Metastatic Liver Carcinoma in the Adrenal Gland (tissue), 2 donors: ENCODE measurements around a stretch of chr6.

GRCh38 chr6:37172332-37172805, 2.4 kb downstream of the PIM1 start:
- PRO-cap, 2 experiments: peak in 2 of 2 experiments; most common plus-strand start chr6:37172460 (in 1)

DNA sequence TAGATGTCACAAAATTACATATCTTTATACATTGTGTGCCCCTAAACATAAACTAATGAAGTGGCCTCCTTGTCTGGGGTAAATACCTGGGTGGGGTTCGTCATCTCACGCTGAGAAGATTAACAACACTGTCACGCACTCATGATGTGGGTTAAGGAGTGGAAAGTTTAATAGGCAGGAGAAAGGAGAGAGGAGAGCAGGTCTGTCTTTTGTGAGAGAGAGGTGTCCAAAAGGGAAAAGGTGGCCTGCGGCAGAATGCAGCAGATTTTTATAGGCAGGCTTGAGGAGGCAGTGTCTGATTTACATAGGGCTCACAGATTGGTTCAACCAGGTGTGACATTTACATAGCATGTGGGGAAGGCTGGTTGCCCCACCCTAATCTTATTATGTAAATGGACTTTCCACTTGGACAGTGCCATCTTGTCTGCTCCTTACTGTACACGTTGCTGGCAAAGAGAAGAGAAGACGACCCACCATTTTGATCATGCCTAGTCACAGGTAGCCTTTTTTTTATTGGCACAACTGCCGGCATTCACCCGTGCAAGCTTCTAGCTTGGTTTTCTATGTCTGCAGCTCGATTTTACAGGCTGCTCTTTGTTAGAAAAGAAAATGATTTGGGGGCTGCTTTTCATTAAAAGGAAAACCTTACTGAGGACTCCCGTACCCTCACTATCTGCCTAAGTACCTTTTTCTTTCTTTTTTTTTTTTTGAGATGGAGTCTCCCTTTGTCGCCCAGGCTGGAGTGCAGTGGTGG, 9.3 kb upstream of the CMTR1 start:
- PRO-cap, 2 experiments: peak in 1 of 2 experiments; most common minus-strand start position 242 of the sequence (in 1)

- PRO-cap, 2 experiments: no peak in any of the 2 experiments
Observed at GRCh38 chr6:37446195-37446565, 13.2 kb downstream of the CMTR1 start.

DNA sequence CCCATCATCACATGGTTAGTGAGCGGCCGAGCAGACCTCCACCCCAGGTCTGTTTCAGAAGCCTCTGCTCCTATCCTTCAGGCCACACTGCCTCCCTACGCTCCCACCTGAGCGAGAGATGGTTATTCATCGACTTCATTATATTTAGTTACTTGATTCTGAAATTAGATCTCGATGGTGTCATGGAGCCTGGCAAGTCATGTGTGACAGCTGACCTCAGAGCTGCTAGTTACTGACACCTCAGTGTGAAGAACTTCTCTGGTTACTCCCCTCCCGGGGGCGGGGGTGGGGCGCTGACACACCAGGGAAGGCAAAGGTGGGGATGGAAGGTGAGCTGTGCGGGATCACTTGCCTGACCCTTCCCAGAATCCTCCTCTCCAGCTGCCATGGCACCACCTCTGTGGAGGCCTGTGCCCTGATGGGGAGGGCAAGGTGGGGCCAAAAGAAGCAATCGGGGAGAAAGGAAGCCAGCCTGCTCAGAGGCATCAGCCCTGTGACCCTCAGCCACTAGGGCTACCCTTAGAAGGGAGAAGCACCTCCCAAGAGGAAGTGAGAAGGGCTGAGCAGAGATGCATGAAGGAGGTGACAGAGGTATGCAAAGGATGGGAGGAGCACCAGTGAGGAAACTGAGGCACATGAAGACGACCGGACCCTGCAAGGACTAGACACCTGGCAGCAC, 17.7 kb downstream of the MDGA1 start:
- PRO-cap, 2 experiments: no peak in any of the 2 experiments

- PRO-cap, 2 experiments: no peak in any of the 2 experiments
Observed at GRCh38 chr6:37731893-37732326, 34.2 kb upstream of the MDGA1 start.

DNA sequence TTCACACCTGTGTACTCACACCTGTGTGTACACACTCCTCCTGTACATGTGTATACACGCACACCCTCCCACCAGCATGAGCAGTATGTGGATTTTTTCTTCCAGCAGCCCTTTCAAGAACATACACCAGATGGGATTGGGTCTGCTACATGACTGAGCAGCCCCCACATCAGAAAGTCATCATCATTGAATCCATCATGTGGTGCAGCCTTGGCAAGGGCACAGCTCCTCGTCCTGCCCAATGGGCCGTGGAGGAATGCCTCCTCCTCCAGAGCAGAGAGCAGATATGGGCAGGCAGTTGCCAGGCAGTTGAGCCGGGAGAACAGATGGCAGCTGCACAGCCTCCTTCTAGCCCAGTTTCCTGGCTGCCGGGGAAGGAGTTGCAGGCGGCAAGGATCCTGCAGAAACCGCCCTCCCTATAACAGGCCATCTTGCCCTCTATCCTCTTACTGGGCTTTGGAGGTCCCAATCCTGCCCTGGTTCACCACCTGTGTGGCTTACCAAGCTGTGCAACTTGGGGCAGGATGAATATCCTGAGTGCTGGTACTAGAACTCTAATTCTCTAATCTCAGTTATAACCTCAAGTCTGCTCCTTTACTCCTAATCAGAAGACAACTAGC, 11.9 kb upstream of the ZFAND3 start:
- PRO-cap, 2 experiments: no peak in any of the 2 experiments

- PRO-cap, 2 experiments: no peak in any of the 2 experiments
Observed at GRCh38 chr6:37831293-37832085, 12.0 kb downstream of the ZFAND3 start.

- PRO-cap, 2 experiments: no peak in any of the 2 experiments
Observed at GRCh38 chr6:37861012-37861544, 41.6 kb downstream of the ZFAND3 start.

- PRO-cap, 2 experiments: no peak in any of the 2 experiments
Observed at GRCh38 chr6:37955944-37956710, 136.6 kb downstream of the ZFAND3 start.

DNA sequence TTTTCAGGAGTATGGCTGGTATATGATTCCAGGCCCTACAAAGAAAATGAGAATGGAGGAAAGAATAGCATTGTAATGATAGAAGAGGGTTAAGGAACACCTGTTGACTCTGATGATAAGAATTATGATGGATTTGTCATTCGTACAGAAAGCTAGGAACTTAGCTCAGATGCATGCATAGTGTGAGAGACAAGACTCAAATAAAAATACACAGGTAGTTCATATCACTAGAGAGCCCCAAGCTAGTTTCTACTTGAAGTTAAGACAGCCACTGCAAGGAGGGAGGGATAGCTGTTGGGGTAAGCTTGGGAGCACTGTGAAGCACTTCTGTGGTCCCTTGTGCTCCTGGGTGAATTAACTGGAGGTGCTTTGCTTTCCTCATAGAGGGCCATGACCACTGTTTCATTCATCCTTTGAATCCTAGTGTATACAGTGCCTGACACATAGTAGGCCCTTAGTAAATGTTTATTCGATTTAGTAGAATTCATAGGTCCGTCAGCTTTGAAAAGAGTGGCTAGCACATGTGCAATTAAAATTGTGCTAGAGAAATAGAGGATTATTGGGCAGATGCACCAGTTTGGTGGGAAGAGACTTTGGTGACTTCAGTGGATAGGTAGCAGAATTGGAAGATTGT, 177.9 kb downstream of the ZFAND3 start:
- PRO-cap, 2 experiments: no peak in any of the 2 experiments

DNA sequence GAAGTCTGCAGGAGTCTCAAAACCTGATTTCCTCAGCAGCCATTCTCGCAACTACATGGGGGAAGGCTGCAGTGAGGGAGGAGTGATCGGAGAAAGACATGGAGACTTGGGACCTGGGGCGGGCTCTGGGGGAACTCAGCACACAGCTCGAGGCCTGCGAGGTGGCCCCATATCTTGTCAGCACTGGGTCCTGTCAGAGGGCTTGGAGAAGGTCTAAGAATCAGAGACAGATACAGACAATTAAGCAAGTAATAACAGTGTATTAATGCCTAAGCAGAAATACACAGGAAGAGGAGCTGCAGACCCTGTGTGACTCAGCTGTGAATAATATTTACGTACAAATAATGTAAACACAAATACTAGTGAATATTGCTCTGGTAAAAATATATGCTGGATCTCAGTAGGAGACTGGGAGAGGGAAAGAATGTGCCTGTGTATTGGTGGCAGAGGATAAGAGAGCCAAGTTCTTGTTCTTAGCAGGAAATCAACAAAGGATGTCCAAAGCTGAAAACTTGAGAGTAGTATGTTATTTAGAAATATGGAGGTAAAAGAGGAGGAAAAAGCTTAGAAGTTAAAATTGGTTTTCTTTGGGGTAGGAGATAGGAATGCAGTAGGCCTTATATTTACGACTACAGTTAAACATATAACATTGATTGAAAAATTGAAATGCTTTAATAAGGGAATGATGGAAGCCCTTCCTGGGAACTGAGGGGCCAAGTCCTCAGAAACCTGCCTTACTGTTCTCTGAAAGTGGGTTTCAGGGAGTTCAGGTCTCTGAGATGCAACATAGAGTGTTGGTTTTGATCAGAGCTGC, 336.3 kb downstream of the ZFAND3 start:
- PRO-cap, 2 experiments: no peak in any of the 2 experiments

GRCh38 chr6:38521963-38523039, 117.4 kb downstream of the BTBD9 start:
- PRO-cap, 2 experiments: no peak in any of the 2 experiments

GRCh38 chr6:39057445-39058006, 8.9 kb downstream of the GLP1R start:
- PRO-cap, 2 experiments: peak in 1 of 2 experiments; most common minus-strand start chr6:39057819 (in 1)

GRCh38 chr6:39221595-39222787, 7.3 kb downstream of the KCNK5 start:
- PRO-cap, 2 experiments: no peak in any of the 2 experiments

DNA sequence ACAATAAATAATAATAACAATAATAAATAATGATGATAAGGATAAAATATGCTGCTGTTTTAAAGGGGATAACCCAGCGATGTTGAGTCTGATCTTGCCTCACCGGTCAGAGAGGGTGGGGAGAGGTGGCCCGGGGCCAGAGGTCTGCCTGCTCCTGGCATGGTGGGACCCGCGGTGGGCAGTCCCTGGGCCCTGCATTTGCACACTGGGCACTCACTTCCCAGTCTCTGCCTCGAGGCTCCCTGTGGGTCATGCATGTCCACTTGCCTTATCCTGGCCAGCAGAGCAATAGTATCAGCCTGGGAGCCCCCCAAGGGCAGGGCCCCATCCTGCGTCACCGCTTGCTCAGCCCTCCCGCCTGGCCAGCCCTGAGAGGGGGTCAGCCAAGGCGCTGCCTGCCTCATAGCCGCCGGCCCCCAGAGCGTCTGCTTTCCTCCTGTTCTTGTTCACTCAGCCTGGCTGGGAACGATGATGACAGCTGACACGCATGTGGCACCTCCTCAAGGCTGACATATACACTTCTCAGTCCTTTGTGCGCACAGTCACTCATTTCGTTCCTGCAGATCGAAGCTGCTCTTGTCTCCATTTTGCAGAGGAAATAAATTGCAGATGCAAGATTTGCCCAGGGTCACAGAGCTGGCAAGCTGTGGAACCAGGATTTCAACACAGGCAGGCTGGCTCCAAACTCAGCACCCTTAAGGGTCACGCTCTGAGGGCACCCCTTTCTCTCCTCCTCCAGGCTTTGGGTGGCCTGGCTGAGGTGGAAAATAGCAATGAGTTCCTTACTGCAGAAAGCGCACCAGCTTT, 17.4 kb downstream of the KCNK17 start:
- PRO-cap, 2 experiments: no peak in any of the 2 experiments

GRCh38 chr6:39345010-39345311, 22.5 kb upstream of the KCNK16 start:
- PRO-cap, 2 experiments: no peak in any of the 2 experiments

- PRO-cap, 2 experiments: no peak in any of the 2 experiments
Observed at GRCh38 chr6:39422083-39422697, 99.7 kb upstream of the KCNK16 start.

- PRO-cap, 2 experiments: no peak in any of the 2 experiments
Observed at GRCh38 chr6:39496860-39497317, 174.4 kb upstream of the KCNK16 start.

GRCh38 chr6:39882117-39883057, 51.9 kb downstream of the MOCS1 start:
- PRO-cap, 2 experiments: no peak in any of the 2 experiments

GRCh38 chr6:39948055-39948633, 13.9 kb upstream of the MOCS1 start:
- PRO-cap, 2 experiments: no peak in any of the 2 experiments